Zone of skin (tissue), 1 donor: ENCODE data around the genes MID1, FRMPD4 and TLR8.

DNA sequence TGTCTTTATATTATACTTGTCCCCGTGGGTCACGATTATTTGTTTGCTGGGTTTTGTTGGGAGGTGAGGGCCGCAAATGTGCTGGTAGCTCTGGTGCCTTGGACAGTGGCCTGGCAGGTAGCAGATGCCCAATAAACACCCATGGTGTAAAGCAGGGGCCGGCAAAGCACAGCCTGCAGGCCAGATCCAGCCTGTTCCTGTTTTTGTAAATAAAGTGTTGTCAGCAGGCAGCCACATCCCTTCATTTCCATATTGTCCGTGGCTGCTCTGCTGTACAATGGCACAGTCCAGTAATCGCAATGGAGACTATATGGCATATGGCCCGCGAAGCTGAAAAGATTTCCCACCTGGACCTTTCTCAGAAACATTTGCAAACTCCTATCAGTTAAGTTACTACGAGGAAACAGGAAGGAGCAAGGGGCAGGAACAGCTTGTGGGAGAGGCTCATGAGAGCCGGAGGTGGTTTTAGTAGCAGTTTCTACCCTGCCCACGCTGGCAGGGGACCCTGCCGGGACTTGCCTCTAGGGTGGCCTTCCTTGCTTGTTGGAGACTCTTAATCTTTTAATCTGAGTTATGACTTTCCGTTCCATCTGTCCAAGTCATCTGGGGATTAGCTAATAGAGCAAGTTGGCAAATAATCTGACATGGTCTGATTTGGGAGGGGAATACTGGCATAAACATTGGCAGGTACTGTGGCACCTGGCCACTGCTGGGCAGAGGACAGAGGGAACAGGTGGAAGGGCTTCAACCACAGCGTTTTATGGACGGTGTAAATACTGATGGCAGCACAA is 19.5 kb downstream of the CLCN4 start:
- RRBS: 11% methylated on average over 3 of the region's 15 CpGs

GRCh38 chrX:10536486-10537240 is 83.7 kb downstream of the MID1 start:
- RRBS: no CpG with 5 or more reads among the region's 9 CpGs

- RRBS: no CpG with 5 or more reads among the region's 3 CpGs
Measured at GRCh38 chrX:10579411-10579608, 41.1 kb downstream of the MID1 start.

DNA sequence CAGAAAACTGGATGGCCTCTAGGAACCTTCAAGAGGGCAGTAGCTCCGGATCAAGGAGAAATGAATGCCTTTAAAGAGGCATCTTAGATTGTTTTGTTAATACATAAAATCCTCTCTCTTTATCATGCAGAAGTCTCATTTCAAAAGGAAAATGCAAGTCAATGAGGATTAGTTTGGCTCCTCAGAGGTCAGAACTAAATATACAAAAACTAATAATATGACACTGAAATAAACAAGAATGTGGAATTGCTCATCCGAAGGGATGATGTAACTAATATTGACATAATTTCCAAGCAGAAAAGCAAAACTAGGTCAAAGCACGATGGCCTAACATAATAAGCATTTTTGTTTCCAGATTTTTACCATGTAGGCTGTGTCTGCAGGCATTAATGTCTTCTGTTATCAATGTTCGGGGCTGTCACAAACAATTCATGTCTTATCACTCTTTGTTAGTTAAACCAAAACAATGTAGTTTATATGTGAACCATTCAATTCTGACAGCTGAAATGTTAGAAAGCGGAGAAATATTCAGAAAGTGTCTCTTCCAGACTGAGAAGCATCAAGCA is 8.7 kb downstream of the MID1 start:
- RRBS: no CpG with 5 or more reads among the region's 5 CpGs

DNA sequence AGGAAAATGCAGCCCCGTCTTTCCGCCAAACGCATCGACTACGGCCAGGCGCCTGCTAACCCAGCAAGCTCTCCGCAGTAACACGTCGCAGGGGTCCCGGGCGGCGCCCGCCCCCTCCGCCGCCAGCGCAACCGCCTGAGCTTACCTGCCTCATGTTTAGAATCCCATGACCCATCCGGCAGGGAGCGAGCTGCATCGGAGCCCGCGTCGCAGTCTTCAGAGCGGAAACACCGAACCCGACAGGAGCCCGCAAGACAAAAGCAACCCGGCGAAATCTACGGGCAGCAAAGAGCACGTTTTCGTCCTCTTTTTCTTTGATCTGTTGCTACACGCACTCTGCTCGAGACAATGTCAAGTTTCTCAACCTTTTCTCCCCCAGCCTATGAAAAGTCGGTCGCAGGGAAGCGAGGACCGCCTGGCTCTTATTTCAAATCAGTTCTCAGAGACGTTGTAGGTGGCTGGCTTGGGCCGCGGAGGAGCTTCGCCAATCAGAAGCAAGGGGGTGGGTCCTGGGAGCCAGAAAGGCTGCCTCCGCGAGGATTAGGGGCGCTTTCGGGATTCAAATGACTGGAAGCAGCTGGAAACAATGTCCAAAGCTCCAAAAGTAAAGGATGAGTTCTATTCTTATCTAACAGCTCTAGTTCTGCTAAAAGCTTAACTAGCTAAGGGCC is at the start of gene MID1:
TSS of gene MID1 (minus strand) at position 441 of the 671 bp plus-strand sequence.
- RRBS: 17% methylated on average over 16 of the region's 46 CpGs

DNA sequence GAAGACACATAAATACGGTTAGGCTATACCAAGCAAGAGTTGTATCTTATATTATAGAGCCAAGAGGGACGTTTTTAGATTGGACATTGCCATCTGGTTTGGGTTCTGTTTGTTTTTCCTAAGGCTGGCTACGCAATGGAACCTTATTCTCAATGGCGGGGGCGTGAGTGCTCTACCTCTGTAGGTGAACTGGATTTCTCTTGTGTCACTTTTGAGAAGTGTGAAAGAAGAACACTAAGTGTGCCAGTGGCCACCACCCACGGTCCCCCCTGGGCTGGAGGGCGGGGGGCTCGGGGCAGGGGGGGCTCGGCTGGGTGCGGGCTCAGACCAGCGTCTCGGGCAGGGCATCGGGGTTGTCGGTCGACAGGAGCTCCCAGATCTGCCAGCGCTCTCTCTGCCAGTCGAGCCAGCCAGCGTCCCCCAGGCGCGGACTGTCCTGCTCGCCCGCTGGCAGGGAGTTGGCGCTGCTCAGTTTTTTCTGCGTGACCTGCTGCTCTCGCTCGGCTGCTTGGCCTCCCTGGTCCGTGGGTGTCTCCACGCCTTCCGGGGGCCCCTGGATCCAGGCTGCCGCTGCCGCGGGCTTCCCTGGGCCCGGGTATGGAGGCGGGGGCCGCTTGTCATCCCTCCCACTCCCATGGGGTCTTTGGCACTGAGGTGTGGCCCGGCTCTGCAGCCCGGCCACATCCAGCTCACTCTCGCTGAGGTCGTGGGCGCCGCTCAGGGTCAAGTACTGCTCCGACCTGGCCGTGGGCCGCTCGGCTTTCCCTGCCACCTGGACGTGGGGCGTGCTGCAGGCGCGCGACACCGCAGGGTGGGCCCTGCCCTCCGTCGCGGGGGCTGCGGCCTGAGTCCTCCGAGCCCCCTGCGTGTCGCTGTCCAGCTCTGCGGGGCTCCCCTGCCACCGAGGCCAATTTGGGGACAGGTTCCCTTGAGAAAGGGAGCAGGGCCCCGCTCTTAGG is 27.7 kb downstream of the HCCS start:
- RRBS: 47% methylated on average over 8 of the region's 61 CpGs

DNA sequence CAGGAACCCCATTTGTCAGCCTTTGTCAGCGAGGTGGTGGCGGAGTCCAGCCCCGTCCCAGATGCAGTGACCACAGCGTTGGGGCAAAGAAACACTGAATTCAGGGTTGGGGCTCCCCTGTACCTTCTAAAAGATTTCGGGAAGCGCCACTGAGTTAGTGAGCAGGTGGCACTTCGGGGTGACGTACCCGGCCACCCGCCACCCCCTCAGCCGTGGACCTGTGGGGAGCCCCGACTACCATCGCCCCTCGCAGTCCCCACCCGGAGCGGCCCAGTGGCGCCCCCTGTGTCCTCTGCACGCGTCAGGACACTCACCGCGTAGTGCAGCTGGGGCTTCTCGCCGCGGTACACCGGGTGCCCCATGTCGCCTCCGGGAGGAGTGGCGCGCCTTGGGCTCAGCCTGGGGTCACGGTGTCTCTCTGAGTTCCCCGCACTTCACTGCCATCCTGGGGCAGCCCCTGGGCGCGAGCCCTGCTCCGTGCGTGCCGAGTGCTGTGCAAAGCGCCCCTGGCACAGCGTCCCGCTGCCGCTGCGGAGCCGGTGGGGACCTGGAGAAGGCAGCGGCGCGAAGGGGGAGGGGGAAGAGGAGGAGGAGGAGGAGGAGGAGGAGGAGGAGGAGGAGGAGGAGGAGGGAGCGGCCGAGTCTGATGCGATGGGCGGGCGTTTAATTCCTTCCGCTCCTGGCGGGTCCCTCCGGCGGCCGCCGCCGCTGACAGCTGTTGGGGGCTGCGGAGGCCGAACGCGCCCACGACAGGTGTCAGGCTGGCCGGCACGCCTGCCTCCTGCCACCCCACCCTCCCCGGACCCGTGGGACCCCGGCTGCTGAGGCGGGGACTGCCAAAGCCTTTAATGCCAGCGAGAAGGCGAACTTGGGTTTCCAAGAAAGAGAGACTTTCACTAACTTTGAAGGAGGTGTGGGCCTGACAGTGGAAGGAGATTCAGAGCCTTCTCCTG is 134.3 kb downstream of the AMELX start:
- RRBS: 21% methylated on average over 24 of the region's 70 CpGs

DNA sequence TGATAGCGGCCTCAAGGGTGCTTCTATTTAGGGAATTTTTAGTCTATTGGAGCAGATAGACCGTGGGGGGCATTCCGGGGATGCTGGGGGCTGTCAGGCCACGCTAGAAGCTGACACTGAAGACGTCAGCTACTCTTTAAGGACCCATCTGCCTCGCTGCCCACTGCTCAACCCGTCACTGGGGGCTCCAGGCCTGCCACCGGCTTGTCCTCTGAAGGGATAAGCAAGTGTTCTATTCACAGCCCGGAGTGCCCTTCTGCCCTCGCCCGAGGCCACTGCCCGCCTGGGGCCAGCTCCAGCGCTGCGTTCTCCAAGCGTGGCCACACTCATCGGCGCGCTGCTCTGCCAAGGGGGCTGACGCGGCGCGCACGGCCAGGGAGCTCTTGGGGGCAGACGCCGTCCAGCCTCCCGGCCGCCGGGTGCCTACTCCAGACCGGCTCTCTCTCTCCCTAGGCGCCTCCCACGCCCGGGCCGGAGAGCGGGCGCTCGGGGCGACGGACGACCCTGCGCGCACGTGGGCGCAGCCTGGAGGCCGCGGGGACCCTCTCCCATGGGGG is 556 bp upstream of the MSL3 start:
- RRBS: 24% methylated on average over 5 of the region's 45 CpGs

- RRBS: 19% methylated on average over 15 of the region's 40 CpGs
Measured at GRCh38 chrX:12137608-12138533, at the start of gene FRMPD4. FRMPD4 (plus strand) TSS chrX:12138473.

DNA sequence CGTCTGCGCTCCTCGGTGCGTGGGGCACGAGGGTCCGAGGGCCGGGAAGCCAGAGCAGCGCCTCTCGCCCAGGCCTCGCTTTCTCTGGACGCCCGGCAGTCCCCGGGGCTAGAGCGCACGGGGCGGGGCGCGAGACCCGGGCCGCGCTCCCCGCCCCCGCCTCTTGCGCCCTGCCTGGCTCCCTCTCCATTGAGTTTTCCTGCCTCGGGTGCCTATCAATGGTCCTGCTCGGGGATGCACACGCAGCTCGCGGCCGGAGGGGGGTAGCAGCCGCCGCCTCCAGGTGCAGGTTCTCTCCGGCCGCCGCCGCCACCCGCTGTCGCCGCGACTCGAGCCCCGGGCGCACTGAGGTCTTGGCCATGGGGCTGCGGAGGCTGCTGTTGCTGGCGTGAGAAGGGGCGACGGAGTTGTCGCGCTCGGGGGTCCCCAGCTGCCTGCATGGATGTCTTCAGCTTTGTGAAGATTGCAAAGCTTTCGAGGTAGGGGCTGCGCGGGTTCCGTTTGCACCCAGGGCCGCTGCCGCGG is 323 bp downstream of the FRMPD4 start:
- RRBS: 13% methylated on average over 31 of the region's 57 CpGs

DNA sequence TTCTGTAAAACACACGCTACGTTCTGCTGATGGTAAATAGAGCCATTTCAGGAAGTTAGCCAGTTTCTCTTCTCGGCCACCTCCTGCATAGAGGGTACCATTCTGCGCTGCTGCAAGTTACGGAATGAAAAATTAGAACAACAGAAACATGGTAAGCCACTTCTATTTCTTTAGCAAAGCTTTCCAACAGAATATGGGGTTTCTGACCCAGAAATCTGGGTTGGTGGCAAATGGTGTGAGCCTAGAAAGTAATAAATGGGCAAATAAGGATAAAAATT is at the start of gene TLR8:
TSS of gene TLR8 (plus strand) at position 62 of the 278 bp plus-strand sequence.
- RRBS: no CpG with 5 or more reads among the region's 5 CpGs

GRCh38 chrX:12954852-12955390 is 20.0 kb upstream of the TMSB4X start:
- RRBS: no CpG with 5 or more reads among the region's 7 CpGs

DNA sequence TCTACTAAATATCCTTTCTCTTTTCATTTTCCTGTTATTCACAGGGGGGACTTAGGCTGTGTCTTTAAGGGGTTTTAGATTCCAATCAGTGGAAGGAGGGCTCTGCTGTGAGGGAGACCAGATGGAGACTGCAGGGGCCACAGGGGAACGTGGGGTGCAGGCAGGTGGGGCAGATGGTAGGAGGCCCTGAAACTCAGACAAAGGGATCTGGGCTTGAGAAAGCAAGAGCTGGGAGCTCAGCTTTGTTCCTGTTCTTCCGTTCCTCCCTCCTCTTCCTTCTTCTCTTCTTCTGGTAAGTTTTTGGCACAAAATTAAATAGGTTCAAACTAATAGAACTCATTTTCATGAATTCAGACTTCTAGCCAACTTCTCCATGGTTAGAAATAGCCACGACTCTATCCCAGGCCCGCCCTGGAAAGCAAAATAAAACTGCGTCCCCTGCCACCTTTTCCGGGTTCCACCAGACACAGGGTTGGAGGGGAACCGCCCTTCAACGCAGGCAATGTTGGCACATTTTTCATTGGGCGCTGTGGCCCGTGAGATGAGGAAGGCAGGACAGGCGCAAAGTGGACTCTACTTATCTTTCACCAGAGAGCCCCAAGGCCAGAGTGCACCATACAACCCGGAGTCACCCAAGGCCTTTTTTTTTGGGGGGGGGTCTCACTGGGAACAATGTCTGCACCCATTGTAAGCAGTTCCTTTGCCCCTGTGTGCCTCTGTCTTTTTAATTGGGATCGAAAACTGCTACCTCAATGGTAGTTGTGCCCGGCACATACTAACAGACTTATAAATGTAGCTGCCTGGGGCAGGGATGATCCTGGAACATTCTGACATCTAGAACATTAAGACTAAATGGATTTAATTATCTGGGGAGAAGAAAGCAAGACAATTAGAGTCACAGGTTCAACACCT is 3.3 kb upstream of the TMSB4X start:
- RRBS: no CpG with 5 or more reads among the region's 14 CpGs

DNA sequence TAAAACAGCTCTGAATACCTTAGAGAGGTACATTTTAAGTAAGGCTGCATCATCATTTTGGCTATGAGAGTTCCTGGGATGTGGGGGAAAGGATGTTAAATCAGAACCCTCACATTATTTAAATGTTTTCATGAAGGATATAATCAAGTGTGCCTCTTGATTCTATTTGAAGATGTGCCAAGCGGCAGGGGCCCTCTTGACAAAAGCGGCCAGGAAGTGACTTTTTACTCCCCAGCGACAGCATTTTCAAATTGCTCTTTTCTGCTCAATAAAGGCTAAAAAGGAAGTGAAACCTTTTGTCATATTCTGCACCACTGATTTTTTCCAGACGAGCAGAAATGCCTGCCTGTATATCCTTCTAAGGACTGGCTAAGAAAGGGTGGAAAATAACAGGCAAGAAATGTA is 25.3 kb downstream of the TMSB4X start:
- RRBS: no CpG with 5 or more reads among the region's 4 CpGs

GRCh38 chrX:13029424-13029751 is 15.0 kb downstream of the FAM9C start:
- RRBS: 6% methylated on average over 3 of the region's 5 CpGs

GRCh38 chrX:13029752-13030899 is 14.3 kb downstream of the FAM9C start:
- RRBS: no CpG with 5 or more reads among the region's 9 CpGs

DNA sequence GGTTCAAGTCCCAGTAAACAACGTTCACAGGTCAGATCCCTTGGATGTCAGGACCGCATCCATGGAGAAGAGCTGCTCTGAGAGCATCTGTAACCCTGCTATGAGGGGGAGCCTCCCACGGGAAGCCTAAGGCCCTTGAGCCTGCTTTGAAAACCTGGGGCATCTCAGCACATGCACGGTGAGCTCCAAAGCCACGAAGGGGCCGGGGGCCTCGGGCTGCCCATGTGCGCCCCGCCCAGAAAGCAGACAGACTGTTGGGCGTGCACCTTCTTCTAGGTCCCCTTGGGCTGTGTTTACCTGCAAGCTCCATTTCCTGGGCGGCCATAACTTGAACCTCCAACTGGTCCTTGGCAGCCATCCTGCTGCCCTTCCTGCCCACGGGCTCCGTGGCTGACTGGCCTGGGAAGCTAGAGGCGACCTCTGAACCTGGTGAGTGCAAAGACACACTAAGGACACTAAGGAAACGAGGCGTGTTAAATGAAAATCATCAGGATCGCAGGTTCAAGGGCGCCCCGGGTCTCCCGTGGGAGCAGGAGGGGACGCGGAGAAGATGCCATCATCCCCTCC is 905 bp downstream of the FAM9C start:
- RRBS: 91% methylated on average over 4 of the region's 22 CpGs

DNA sequence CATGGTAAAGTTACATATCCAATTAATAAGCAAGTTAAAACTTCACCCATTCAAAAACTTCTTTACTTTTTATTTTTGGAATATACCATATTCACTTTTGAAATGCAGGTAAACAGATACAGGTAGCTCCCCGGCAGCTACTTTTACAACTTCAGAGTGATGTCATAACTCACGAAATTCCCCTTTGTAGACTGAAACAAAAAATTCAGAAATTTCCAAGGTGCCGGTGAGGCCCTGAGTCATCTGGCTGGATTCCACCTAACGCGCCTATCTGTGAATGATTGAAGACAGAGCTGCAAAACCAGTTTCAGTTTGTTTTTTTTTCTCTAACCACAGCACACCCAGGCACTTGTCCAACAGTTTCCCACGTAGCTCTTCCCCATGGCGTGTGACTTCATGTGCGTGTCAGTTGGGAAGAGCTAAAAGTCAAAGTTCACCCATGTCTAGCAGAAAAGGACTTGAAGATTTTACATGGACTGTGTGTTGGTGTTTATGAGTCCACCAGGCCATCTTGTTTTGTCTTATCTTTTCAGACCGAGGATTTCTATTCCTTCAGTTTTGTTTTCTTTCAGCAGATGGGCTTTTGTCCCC is 16.3 kb downstream of the TCEANC start:
- RRBS: 8% methylated on average over 2 of the region's 9 CpGs

GRCh38 chrX:13699275-13699929 is 10.5 kb downstream of the RAB9A start:
- RRBS: no CpG with 5 or more reads among the region's 6 CpGs

- RRBS: no CpG with 5 or more reads among the region's 8 CpGs
Measured at GRCh38 chrX:13717683-13718345, 16.6 kb downstream of the TRAPPC2 start.